ENCODE results near the genes NEGR1 and NEXN.

DNA sequence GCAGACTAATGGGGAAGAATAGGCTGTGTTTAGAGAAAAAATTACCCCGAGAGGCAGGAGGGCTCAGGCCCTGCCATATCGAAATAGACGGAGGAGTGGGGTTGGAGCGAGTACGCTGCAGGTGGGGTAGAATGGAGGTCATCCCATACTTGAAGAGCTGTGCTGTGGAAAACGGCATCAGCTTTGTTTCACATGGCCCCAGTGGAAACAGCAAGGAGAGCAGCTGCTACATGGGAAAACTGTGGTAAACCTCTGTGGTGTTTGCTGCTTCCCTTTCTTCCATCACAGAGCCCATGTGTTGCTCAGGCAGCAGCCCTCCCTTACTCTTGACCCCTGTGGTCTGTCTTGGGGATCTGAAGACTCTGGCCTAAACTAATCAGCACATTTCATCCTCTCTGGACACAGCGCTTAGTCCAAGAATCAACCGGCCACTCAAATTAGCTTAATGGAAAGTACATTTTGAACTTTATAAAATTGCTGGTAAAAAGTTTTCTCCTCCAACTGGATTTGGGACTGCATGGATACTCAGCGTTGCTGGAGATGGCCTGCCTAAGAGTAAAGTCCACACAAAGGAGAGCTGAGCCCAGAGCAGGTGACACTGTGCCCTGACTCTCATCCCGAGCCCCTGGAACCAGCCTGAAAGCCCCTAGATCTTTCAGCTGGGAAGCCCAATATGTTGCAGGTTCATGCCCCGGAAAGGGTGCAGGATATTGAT lies 127.2 kb upstream of the GADD45A start:
- RRBS = no CpG with 5 or more reads among the region's 11 CpGs

DNA sequence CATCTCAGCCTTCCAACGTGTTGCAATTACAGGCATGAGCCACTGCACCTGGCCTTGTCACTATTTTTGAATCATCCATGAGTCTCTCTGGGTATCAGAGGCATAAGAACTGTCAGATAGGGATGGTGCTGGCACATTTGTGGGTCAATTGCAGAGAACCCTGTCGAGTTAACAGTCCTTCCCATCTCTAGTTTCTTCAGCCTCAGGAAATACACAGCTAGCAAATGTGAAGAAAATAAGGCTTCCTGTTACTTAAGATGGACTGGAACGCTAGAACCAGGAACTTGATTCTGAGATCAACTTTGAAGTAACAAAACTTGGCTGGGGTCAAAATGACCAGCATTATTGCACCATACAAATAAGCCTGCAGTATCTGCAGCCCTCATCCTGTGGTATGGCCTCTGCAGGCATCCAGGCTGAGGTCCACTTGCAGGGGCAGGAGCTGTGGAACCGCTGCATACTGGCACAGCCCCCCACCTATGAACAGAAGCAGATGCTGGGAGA lies 124.2 kb upstream of the GADD45A start:
- RRBS = no CpG with 5 or more reads among the region's 4 CpGs

DNA sequence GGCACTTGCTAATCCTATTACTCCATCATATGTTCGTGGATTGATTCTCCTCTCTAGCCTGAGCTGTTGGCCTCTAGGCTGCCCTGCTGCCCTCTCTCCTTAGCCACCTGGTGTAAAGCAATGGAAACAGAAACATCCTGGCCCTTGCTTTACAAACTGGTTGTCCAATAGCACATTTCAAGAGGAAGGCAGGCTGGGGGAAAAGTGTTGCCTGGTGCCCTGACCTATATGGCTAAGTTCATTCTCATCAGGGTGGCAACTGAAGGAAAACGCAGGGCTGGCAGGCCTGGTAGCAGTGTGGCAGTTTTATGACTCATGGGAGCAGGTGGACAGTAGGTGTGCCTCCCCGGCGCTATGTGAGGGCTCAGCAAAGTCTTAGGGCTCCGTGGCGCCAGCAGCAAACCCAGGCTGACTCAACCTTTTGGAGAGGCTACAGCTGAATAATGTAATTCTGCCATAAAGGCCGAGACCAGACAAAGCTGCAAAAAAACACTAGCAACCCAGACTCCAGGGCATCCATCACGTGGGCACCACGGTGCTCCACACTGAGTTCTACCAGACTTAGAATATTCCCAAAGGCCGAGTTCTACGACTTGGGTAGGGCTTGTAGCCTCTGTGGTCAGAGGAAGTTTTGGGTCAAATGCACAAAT lies 23.6 kb downstream of the GADD45A start:
- RRBS = no CpG with 5 or more reads among the region's 11 CpGs

GRCh38 chr1:67818895-67819471 lies 14.3 kb downstream of the GNG12 start:
- RRBS = no CpG with 5 or more reads among the region's 7 CpGs

DNA sequence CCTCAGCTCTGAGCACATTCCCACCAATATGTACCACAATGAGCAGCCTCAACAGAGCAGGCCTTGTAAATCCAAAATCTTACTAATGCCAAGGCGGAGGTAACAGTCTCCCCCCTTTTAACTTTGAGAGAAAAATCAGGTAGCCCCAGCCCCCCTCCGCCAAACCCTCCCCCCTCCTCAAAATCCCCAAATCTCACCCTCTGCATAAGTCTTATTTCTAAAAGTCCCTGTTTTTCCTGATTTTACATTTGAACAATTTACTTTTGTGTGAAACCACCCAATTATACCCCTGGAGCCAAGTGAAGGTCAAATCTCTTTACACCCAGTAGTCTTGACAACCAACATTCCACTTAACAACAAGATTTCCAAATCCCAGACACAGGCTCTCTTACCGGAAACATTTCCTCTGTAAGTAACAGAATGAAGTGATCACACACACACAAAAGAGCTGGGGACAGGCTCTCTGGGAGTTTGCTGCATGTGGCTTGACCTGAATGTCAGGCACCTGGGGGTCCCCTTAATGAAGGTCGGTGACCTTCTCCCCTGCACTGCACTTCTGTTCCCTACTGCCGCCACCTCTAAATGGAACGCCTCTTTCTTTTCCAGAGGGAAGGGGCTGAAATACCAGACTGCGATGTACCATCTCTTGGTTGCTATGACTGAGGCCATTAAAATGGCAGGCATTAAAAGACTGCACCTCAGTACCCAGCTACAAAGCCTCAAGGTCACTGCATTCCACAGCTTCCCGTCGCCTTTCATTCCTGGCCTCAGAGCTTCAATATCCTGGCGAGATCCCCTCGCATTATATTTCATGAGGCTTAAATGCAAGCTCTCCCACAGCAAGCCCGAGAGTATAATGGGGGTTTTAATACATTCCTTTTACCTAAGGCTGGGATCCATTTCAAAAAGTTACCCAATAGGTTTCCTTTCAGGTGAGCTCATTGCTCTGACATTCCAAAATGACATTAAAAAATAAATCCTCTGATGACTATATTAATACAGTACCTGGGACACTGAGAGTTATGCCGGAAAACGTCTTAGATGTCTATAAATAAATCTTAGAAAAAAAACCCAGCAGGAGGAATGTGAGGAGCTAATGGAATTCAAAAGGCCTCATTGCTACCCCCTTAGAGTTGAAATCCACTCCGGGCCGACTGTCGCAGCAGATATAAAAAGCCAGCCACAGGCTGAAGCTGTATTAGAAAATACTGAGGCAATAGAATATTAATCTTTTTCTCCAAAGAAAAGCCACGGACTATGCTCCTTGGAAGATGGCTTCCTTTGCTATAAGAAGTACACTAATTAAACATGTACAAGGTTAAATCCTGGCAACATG lies 90.9 kb upstream of the DIRAS3 start:
- RRBS = no CpG with 5 or more reads among the region's 18 CpGs

GRCh38 chr1:68159467-68160000 lies 72.8 kb downstream of the WLS start:
- RRBS = no CpG with 5 or more reads among the region's 4 CpGs

DNA sequence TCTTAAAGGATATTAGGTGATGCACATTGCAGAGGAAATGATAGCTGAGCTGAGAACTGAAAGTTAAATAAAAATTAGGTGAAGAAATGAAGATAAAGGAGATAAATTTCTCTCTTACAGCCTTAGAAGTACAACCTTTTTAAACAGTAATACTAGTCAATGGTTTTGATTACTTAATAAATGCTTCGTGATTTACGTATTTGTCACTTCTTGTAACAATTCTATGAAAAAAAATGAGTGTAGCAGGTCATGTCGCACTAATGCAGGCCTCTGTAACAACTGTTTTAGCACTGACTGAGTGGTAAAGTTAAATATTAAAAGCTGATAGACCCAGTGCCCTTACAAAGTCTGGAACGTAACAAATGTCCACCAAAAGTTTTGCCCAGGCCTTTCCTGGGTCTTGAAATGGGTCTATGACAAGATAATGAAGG lies 304.4 kb upstream of the DEPDC1 start:
- RRBS = no CpG with 5 or more reads among the region's 4 CpGs

- RRBS = no CpG with 5 or more reads among the region's 3 CpGs
These were observed 4.6 kb upstream of the LRRC40 start for GRCh38 chr1:70209995-70210299.

GRCh38 chr1:71193084-71193505 lies 112.3 kb upstream of the ZRANB2 start:
- RRBS = no CpG with 5 or more reads among the region's 1 CpG

DNA sequence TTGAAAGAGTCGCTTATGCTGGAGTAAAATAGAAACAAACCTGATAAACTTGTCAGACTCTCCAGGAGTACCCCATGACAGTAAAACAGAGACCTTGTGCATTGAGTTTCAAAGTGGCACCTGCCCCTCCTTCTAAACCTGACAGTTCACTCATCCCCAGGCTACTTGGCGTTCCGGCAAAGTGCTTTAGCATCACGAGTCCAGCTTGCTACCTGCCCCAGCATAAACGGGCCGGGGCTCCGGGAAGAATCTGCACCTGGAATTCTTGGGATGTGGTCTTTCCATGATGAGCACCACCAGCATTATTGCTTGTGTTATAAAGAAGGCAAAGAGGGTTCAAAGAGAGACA lies 441 bp downstream of the NEGR1 start:
- RRBS = 6% methylated on average over 4 of the region's 7 CpGs

GRCh38 chr1:72282273-72283151 lies at the start of gene NEGR1:
TSS of gene NEGR1 (minus strand) at chr1:72282539.
- RRBS = 3% methylated on average over 9 of the region's 58 CpGs

DNA sequence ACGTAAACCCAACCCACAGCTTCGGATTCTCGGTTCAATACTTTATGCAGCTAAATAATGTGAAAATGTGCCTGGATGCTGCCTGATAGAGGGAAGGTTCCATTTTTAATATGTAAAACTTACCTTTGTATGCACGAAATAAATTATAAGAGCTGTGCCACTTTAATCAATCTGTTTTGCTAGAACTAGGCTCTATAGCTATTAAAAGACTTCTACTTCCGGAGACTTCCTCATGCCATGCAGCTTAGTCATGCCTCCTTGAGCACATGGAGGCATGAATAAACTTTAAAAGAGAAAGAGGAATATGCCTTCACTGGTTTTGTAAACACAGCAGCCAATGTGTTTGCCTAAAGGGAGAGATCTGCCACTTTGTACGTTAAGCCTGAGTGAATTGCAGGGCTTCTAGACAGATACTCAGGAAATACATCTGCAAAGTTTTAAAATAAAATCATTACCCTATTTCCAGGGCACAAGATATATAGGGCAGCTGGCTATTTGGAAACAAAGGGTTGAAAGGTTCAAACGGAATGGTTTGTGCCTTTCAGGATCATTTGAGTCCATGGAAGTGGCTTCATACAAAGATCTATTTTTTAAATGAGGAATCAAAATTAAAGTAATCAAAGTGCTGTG lies 604.6 kb downstream of the LRRIQ3 start:
- RRBS = no CpG with 5 or more reads among the region's 7 CpGs

DNA sequence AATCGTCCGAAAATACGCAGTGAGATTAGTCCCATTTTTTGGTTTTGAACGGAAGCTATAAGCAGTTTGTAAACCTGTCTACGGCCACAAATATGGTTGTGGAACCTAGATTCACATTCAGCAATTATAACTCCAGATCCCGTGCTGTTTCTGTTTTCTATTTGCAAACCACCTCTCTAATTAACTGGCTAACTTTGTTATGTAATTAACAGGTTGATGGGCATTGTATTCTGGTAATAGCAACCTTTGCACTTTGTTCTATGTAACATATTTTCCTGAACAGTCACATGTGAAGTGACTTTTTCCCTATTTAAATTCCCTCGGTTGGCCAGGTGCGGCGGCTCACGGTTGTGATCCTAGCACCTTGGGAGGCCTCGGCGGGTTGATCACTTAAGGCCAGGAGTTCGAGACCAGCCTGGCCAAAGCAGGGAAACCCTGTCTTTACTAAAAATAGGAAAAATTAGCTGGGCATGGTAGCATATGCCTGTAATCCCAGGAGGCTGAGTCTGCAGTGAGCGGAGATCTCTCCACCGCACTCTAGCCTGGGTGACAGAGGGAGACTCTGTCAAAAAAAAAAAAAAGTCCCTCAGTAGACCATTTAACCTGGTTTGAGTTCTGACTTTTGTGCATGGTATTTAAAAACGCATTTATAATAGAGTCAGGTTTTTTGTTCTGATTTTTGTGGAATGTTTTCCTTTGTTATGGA lies 1.4 kb downstream of the ACADM start:
- RRBS = no CpG with 5 or more reads among the region's 16 CpGs

- RRBS = no CpG with 5 or more reads among the region's 1 CpG
These were observed 5.9 kb upstream of the ST6GALNAC3 start for GRCh38 chr1:76068598-76069106.

- RRBS = no CpG with 5 or more reads among the region's 2 CpGs
These were observed 134.8 kb downstream of the PIGK start for GRCh38 chr1:77084460-77084837.

- RRBS = 4% methylated on average over 9 of the region's 52 CpGs
These were observed 740 bp downstream of the AK5 start for GRCh38 chr1:77282289-77283229.

GRCh38 chr1:77515395-77515911 lies 167.0 kb downstream of the ZZZ3 start:
- RRBS = 20% methylated on average over 3 of the region's 9 CpGs

GRCh38 chr1:77888340-77889331 lies at the start of gene NEXN:
TSS of gene NEXN (plus strand) at chr1:77888624.
- RRBS = 6% methylated on average over 12 of the region's 69 CpGs

- RRBS = no CpG with 5 or more reads among the region's 12 CpGs
These were observed 1.2 kb upstream of the GIPC2 start for GRCh38 chr1:78044547-78045053.

GRCh38 chr1:78642046-78642697 lies 7.5 kb upstream of the IFI44 start:
- RRBS = no CpG with 5 or more reads among the region's 3 CpGs